GM12891 (cell line): ENCODE data around the genes OR4X1 and TRIM64C.

- RRBS: no CpG with 5 or more reads among the region's 10 CpGs
These were observed 32.8 kb downstream of the NR1H3 start for GRCh38 chr11:47290414-47291169.

DNA sequence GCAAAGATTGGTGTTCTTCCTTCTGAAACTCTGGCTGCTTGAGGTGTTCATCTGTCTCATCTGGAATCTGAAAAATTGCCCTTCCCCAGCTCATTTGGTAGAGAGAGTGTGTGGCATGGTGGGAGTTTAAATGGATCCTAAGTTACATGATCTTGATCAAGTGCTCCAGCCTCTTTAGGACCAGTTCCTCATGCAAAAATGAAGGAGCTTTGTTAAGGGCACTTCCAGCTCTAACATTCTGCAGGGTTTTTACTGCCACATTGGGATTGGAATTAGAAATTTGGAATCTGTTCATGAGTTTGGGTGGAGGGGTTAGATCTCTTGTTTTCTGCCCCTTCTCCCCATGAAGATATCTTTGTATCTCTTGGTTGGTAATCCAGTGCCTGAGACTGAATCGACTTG, 34.3 kb downstream of the NR1H3 start:
- RRBS: no CpG with 5 or more reads among the region's 1 CpG

DNA sequence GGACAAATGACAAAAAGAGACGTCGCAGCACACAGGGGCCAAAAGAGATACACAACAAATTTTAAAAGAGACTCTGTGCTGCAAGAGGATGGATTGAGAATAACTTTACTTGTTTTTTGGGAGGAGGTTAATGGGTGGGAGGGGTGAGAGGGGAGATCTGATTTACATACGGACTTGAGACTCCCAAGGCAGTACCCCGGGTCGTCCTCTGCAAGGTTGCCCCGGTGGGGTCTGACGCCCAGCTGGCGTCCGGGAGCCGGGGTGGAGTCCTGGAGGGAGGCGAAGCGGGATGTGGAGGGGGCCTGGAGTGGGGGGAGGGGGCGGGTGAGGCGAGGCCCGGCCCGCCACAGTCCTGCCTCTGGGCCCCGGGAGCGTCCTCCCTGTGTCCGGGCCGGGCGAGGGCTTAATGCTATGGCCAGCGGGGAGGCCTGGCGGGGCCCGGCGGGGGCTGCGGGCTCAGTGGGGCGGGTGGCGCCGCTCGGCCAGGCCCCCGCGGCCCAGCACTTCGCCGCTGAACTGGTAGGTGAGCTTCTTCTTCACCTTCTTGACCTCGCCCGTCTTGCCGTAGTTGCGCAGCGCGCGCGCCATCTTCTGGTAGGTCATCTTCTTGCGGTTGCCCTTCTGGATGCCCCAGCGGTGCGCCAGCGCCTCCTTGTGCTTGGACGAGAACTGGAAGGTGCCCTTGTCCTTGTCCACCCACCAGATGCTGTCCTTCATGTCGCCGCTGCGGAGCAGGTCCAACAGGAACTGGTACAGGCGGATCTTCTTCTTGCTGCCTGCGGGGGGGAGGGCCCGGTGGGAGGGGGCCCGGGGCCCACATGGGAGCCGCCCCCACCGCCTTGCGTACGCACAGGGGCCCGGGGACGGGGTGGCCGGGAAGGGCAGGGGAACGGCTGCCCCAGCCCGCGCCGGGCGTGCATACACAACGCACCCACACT, 2.5 kb upstream of the MYBPC3 start:
- RRBS: 93% methylated on average over 12 of the region's 67 CpGs

GRCh38 chr11:47368405-47368604, 10.0 kb downstream of the SPI1 start:
- RRBS: no CpG with 5 or more reads among the region's 11 CpGs

DNA sequence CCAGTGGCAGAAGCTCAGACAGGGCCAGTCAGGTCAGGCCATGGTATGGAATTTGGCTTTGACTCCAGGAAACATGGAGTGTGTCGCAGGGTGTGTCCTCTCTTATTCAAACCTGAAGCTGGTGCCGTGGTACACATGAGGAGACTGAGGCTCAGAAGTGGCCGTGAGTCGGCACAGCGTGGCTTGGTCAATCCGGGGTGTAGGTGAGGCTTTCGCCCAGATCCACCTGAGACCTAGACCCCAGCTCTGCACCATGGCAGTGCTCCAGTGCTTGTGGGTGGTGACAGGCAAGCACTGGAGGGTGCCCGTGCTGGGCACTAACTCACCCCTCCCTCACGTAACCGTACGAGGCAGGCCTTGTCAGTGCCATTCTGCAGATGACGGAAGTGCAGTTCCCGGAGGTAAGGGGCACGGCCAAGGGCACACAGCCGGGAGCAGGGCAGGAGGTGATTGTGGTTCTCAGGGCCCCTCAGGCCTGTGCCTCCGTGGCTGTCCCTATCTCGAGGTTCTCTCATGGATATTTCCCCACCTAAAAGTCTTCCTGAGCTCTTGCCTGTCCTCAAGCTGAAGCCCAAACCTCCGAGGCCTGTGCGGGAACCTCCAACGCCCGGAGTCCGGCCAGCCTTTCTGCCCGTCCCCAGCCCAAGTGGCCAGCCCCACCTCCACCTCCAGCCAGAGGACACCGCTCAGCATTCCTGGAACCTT, 10.7 kb upstream of the SPI1 start:
- RRBS: no CpG with 5 or more reads among the region's 24 CpGs

GRCh38 chr11:47409620-47410424, 1.4 kb downstream of the SLC39A13 start:
- RRBS: no CpG with 5 or more reads among the region's 32 CpGs

DNA sequence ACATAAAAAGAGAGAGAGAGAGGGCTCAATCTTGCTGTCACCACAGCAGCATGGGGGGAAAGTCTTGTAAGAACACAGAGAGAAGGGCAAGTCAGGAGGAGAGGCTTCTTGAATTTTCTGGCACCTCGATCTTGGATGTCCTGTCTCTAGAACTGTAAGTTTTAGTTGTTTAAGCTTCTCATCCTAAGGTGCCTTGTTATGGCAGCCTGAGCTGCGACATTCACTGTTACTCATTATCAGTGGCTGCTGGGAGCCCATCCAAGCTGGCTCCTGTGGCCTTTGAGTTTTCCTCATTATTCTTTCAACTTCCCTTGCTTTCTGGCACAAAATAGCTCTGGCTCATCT, 8.0 kb upstream of the PSMC3 start:
- RRBS: no CpG with 5 or more reads among the region's 2 CpGs

DNA sequence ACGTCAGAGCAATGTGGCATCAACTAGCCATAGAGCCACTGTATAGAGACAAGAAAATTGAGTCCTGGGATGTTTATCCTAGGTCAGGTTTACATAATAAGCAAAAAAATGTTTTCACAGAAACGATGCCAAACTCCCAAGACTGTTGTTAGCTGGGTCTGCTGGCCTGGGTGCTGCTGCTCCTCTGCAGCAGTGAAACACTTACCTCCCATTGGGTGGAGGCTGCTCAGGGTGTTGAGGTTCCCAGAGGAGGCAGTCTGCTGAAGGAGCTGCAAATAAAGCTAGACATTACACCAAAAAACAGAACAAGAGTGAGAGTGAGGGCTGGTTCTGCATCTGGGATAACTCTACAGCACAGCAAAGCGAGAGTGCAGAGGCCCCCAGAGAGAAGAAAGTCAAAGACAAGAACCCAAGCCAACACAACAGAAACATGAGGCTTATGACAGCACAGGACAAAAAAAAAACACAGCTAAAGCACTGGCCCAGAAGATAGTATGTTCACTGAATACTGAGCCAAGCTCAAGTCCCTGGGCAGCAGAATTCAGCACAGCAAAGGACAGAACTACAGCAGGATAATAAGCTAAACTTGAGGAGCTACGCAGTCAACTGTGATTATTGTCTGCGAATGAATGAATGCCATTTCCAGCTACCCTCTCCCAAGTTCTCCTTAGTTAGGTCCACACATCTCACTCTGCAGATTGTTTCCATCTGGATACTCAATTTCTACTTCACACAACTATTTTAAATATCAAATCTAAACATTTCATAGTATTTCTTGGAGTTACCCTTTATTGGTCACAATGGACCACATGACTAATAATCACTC, 29.9 kb upstream of the RAPSN start:
- RRBS: no CpG with 5 or more reads among the region's 5 CpGs

DNA sequence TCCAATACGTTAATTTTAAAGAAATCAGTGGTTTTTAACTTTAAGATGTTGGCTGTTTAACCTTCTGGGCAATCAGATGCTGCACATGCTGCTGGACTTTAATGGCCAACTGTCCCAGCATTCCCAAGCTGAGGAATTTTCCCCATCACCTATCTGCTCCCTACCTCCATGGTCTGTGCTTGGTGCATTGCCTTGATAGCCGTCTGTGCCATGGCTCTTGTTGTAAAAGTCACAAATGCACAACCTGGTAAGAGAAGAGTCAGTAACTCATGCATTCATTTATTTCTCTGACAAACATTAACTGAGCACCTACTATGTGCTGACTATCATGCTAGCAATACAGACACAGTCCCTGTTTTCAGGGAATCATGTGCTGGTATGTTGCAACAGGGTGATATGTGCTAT, 34.4 kb upstream of the RAPSN start:
- RRBS: no CpG with 5 or more reads among the region's 2 CpGs

GRCh38 chr11:47499231-47500031, 50.5 kb upstream of the RAPSN start:
- RRBS: no CpG with 5 or more reads among the region's 6 CpGs

- RRBS: 98% methylated on average over 8 of the region's 115 CpGs
These were observed 3.6 kb downstream of the FAM180B start for GRCh38 chr11:47589921-47590651.

DNA sequence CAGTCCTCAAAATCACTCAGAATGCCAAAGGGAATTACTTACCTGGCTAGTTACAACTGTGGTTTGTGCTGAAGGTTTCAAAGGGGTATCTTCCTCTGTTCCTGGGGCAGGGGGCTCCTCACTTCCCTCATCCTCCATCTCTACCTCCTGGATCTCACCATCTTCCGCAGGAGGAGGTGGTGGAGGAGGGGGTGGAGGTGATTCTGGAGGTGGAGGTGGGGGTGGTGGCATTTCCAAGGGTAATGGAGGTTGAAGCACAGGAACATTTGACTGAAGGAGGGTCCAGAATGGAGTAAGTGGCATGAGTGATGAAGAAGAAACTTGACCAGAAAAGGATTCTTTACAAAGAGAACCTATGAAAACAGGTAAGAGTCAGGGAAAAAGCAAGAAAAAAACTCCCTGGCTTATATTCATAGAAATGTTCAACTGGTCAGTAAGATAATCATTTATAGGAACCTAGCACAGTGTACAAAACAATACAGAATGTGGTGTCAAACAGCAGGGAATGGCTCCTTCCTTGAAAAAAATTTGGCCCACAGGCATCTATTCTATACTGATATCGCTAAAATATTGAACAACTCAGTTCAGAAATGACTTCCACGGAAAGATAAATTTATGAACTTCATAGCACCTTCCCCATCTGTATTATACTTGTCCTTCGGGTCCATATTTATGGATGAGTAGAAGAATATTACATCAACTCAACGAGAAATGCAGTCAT, 9.4 kb upstream of the AGBL2 start:
- RRBS: no CpG with 5 or more reads among the region's 5 CpGs

GRCh38 chr11:47800864-47801149, 33.7 kb upstream of the FNBP4 start:
- RRBS: no CpG with 5 or more reads among the region's 1 CpG

- RRBS: no CpG with 5 or more reads among the region's 19 CpGs
These were observed 857 bp upstream of the PTPRJ start for GRCh38 chr11:47979331-47980072.

DNA sequence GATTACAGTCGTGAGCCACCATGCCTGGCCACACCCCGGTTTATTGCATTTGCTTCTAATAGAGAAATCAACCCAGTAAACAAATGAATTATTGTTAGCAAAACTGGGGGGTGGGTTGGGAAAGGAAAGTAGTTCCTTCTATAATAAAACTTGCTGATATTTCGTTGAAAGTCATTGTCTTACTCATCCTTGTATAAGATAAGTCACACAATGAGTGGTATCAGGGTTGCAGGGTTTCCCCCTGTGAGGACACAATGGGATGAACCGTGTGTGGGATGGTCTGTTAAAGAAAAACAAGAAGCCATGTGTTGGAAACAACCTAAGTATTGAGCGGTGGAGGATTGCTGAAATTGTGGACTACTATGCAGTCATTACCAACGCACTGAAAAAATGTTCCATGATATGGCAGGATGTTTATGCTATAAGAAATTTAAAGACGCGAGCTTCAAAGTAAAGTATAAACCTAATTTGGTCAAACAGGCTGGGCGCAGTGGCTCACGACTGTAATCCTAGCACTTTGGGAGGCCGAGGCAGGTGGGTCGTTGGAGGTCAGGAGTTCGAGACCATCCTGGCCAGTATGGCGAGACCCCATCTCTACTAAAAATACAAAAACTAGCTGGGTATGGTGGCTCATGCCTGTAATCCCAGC, 28.6 kb downstream of the PTPRJ start:
- RRBS: no CpG with 5 or more reads among the region's 14 CpGs

GRCh38 chr11:48055188-48056509, 75.3 kb downstream of the PTPRJ start:
- RRBS: no CpG with 5 or more reads among the region's 18 CpGs

DNA sequence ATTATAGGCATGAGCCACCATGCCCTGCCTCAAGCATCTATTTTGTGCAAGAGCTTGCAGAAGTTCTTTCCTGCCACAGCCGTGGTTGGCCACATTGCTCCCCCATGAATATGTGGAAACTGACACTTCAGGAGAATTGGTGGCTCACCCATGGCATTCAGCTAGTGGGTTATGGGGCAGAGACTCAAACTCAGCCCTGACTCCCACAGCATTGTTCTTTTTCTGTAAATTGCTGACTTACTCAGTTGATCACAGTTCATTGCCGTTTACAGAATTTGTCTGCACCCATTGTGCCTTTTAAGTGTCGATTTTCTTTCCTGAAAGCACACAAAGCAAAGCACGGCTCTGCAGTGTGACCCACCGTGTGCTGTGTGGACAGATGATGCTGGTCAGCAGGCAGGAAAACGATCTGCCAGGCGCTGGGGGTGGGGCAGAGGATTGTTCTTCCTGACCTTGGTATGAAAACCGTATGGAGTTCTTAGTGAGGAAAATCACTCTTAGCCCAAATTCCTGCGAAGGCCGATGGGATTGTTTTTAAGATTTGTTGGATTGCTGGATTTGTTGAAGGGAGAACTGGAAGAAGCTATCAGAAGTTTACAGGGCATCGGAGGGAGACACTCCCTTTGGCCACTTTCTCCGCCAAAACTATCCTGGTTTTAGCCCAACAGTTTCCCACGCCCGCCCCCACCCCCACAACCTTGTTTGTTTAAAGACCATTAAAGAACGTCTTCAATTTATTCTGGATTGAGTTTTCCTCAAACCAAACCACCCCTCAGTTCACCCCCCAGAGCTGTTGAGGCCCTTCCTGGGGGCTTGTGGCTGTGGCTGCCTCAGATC, 115.7 kb downstream of the PTPRJ start:
- RRBS: no CpG with 5 or more reads among the region's 15 CpGs

- RRBS: no CpG with 5 or more reads among the region's 7 CpGs
These were observed 79.6 kb upstream of the OR4B1 start for GRCh38 chr11:48136948-48137424.

DNA sequence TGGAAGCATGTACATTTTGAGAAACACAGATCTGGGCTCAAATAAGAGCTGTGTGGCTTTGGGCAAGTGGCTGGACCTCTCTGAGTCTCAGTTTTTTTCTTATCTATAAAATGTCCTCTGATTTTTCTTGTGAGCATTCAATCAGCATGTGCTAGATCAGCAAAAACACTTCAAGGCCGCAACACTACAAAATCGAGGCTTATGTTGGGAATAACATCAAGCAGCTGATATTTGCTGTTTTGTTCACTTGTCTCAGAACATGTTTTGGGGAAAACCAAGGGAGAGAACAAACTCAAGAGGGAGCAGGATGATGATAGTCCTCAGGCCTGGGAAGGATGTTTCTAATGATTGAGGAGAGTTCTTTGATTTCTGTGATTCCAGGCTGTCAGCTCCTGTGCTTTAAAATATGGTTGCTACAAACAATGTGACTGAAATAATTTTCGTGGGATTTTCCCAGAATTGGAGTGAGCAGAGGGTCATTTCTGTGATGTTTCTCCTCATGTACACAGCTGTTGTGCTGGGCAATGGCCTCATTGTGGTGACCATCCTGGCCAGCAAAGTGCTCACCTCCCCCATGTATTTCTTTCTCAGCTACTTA, at the start of gene OR4X1:
OR4X1 (plus strand) TSS at position 407 of the 598 bp plus-strand sequence.
- RRBS: no CpG with 5 or more reads among the region's 3 CpGs

GRCh38 chr11:49059053-49059559, at the start of gene TRIM64C:
TSS of gene TRIM64C (minus strand) at chr11:49059112.
- RRBS: no CpG with 5 or more reads among the region's 5 CpGs